Parotid gland (tissue), 1 donor: ENCODE measurements around a stretch of chr6.

DNA sequence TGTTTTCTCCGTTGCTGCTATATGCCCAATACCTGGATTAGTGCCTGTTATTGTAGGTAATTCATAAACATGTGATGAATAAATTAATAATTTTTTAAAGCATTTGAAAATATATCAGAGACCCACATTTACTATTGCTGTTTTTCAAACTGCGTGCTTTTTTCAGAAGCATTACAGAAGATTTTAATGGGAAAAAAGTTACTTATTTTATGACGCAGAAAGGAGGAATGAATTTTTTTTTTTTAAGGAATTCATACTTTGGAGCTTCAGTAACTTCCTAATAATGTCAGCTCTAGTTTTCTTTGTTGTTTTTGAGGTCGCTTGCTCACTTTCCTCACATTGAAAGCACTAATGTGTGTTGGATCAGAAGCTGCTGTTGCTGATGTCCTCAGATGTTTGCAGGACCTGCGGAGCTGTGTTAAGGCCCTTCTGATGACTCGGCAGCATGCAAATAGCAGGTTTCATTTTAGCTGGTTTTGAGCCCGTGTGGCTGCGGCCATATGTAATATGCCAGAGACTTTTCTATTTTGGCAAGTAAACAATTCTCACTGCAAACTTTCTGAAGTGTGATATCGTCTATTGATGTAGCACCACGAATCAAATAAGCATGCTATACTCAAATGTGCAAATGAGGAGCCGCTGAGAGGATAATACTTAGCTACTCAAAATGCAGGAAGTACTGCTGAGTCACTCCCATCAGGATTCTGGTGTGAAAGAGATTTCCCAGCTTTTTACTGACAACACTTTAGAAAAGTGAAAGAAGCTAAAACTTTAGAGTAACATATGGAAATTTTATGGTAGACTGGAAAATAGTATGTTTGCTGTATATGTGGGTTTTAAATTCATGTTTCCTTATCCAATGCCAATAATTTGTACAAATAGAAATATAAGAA lies 187.8 kb downstream of the SASH1 start:
- PRO-cap: no peak

- PRO-cap: no peak
Observed at GRCh38 chr6:148780852-148781584, 34.2 kb downstream of the UST start.

GRCh38 chr6:148797259-148797745 lies 50.5 kb downstream of the UST start:
- PRO-cap: no peak

- PRO-cap: no peak
Observed at GRCh38 chr6:148979352-148979988, 232.6 kb downstream of the UST start.

- PRO-cap: no peak
Observed at GRCh38 chr6:149169590-149169852, 148.0 kb upstream of the TAB2 start.

DNA sequence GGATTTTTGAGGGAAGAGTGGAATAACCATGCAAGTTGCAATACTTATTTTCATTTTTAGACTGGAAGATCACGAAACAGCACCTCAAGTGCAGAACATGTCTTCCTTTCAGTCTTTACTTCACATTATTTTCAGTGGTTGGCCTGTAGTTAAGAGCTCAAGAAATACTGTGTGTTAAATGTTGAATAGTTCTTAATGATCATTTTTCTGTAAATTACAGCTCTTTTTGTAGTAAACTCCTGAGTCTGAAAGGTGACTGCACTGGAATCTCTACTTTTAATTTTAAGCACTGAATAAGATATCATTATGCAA lies 5.3 kb downstream of the TAB2 start:
- PRO-cap: no peak

- PRO-cap: no peak
Observed at GRCh38 chr6:149328568-149329664, 11.4 kb downstream of the TAB2 start.

GRCh38 chr6:149347874-149348439 lies 30.4 kb downstream of the TAB2 start:
- PRO-cap: no peak

DNA sequence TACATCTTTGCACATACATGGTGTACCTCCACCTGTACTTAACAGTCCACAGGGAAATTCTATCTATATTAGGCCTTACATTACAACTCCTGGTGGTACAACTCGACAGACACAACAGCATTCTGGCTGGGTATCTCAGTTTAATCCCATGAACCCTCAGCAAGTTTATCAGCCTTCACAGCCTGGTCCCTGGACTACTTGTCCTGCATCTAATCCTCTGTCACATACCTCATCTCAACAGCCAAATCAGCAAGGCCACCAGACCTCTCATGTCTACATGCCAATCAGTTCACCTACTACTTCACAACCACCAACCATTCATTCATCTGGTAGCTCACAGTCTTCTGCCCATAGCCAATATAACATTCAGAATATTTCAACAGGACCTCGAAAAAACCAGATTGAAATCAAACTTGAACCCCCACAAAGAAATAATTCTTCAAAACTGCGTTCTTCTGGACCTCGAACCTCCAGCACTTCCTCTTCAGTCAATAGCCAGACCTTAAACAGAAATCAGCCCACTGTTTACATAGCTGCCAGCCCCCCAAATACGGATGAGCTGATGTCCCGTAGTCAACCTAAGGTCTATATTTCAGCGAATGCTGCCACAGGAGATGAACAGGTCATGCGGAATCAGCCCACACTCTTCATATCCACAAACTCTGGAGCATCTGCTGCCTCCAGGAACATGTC lies 21.4 kb upstream of the SUMO4 start:
- PRO-cap: no peak

GRCh38 chr6:149451328-149451896 lies 33.4 kb downstream of the ZC3H12D start:
- PRO-cap: no peak

DNA sequence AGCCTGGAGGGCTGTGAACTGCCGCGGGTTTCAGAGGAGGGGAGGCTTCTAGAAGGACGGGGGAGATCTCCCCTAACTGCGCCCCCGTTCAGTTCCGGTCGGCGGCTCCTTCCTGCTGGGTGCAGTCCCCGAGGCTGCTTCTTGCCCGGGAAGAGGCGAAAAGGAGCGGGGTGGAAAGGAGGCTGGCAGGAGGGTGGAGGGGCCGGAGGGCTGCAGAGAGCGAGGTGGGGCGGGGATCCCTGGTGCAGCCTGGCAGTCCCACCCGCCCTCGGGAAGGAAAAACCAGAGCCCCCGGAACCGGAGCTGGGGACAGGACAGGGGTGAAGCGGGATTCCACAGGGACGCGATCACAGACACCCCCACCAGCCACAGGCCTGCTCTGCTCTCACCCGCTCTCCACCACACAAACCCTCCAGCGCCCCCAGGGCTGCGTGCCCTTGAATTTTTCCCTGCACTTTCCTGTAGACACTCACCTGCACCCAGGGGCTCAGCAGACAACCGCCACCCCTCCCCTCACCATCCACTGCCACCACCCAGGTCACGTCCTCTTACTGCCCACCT lies 462 bp downstream of the ULBP2 start:
- PRO-cap: no peak

DNA sequence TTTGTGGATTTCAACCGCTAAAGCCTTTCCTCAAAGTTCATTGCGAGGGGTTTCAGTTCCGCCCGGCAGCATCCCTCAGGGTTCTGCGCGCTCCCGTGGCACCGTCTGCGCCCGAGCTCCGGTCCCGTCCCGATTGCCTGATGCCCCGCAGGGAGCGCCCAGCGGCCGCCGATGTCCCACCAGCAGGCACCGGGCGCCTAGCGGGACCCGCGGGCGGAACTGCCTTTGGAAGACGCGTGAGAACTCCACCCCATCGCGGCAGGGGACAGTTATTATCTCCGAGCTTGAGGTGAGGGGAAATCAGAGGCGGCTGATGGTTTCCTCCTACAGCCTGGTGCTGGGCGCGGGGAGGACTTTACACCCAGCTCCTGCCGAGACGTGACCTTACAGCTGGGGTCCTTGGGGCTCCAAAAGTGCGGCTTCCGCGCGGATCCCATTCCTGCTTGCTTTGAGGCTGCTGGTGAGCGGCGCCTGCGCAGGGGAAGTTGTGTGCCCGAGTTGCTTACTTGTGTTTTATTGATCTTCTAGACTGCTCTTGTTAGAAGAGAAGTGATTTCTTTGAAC lies 27.1 kb downstream of the ULBP1 start:
- PRO-cap: no peak

- PRO-cap: no peak
Observed at GRCh38 chr6:150118517-150119718, 23.9 kb upstream of the PPP1R14C start.

- PRO-cap: no peak
Observed at GRCh38 chr6:150142079-150142737, 636 bp upstream of the PPP1R14C start.

- PRO-cap: no peak
Observed at GRCh38 chr6:150143507-150143985, 702 bp downstream of the PPP1R14C start.

DNA sequence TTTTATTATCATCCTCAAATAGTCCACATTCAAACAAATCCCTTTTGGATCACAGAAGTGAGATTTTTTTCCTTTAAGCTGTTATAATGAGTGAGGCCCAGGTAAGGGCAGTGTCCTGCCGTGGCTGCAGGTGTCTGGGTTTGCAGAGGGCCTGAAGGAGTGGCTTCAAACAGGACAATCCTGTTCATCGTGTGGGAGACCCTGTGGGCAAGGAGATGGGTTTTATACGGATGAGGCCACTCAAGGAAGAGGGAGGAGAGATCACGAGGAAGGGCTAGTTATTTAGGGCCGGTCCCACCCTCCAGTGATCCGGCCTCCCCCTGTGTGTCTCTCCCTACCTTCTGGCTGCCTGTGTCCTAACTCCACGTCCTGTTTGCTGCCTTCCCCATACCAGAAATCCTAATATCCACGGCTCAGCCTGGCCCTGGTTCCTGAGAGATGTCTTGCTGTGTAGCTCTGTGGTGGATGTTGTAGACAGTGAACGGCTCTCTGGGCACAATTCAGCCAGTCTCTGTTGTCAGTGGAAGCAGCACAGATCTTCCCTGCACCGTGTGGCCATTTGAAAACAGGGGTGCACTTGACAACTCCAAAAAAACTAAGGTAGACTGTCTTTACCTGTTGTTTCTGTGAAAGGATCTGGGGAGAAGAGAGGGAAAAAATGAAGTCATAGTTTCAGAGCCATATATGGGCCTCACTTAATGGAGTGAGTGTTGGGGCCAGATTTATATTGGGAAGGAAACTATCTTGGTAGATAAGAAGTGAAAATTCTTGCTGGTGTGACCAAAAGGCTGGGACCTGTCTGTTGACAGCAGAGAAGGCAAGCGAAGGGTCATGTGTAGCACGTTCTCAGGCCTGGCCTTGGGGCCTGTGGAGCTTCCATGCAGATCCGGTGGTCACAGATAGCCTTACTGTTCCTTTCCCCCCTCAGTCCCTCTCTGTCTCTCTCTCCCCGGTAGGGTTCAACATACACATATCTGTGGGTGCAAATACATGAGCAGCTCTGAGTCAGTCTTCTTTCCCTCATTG lies 34.1 kb downstream of the PPP1R14C start:
- PRO-cap: no peak

DNA sequence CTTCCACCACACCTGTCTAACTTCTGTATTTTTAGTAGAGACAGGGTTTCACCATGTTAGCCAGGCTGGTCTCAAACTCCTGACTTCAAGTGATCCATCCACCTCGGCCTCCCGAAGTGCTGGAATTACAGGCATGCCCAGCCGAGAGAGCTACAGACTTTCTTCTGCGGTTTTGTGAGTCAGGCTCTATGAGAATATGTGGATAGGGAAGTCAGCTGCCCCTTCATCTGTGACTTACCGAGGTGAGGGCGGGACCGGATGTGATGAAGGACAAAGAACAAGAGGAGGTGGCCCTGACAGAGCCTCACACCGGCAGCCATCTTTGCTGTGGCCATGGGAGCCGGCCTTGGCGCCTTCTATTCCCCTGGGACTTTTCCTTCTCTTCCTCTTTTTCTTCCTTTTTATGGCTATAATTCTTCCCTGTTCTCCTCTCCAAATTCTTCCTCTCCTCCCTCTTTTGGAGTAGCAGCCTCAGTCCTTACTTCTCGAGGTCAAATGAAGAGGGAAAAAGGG lies 67.0 kb downstream of the IYD start:
- PRO-cap: no peak

DNA sequence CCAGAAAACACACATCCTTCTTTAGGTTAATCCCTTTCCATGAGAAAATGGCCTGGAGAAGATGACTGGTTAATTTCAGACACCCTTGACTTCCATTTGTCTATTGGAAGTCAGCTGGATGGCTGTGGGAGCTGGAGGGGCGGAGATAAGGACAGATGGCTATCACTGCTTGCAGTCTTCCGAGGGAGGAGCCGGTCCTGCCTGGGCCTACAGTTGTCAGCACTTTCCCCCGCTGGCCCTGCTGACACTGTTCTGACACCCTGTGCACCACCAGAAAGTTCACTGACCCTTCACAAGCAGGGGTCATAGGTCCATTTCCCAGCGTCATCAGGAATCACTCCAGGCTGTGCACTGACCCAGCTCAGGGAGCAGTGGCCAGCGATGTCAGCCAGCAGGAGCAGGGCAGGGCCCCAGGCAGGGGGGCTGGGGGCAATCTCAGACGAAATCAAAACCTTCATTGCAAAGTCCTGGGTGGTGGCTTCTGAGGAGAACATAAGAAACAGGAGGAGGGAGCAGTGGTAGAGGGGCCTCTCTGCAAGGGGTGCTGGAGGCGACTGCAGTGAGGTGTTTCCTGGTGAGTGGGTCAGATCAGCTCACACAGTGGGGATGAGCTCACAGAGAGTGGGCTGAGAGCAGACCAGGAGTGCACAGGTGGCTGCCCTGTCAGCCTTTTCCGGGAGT lies 26.6 kb upstream of the PLEKHG1 start:
- PRO-cap: no peak

- PRO-cap: no peak
Observed at GRCh38 chr6:150665930-150666784, 66.5 kb downstream of the PLEKHG1 start.

GRCh38 chr6:150668326-150668887 lies 68.7 kb downstream of the PLEKHG1 start:
- PRO-cap: no peak